Non-pigmented ciliary epithelial cell (primary cell): ENCODE measurements around a stretch of chr11.

DNA sequence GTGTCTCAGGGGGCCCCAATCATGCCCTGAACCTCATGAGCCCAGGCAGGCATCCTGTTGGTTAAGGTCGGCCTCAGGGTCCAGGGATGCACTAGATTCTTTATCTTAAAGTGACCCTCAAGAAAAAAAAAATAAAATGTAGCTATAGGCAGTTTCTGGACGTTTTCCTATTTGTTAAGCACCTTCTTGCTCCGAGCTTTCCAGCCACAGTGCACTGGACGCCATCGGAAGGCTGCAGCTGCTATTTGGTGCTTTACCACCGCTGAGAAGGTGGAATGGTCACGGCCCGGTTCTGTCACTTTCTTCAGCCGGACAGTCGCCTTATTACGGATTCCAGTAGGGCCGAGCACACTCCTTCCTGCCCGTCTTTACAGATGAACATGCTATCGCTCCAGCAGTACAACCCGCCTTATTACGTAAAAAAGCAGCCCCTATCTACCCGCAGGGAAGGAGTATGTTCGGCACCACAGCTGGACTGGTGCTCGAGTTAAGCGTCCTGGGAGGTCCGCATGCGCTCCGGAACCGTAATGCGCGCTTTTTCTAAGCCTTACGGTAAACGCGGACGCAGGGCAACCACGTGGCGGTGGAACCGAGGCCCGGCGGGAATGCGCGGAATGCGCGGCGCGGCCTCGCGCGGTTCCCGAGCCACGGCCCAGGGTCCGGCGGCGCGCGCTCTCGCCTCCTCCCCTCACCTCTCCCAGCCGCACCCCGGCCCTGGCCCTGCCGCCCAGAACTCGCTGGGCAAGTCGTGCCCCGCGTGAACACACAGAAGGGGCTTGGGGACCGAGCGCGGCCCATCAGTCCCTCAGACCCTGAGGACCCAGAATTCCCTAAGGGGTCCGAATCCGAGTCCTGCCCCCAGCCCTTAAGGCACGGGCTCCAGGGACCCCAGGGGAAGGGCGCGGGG is 4.6 kb upstream of the CCND1 start:
- RRBS, result 1% methylated on average over 30 of the region's 67 CpGs

DNA sequence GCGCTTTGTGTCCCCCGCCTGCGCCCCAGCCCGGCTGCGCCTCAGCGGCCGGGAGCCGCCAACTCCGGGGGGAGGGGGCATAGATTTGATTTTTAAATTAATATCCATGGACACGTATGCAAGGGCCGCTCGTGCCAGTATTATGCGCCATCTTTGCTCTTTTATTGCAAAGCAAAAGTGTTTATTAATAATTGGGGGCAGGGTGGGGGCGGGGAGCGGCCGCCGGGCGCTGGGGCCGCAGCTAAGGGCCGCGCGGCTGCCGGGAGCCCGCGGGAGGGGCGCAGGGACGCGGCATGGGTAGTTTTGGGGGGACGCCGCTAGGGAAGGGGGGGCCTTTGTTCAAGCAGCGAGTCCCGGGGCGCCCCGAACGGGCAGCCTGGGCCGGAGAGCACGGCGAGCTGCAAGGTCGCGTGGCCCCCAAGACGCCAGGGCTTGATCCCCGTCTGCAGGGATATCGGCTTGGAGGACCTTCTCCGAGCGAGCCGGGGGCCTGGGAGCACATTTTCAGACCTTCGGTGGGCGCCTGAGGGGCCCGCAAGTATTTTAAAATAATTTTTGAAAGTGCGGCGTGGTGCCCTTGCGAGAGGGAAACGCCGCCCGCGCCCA is 967 bp downstream of the CCND1 start:
- RRBS, result 1% methylated on average over 27 of the region's 56 CpGs

DNA sequence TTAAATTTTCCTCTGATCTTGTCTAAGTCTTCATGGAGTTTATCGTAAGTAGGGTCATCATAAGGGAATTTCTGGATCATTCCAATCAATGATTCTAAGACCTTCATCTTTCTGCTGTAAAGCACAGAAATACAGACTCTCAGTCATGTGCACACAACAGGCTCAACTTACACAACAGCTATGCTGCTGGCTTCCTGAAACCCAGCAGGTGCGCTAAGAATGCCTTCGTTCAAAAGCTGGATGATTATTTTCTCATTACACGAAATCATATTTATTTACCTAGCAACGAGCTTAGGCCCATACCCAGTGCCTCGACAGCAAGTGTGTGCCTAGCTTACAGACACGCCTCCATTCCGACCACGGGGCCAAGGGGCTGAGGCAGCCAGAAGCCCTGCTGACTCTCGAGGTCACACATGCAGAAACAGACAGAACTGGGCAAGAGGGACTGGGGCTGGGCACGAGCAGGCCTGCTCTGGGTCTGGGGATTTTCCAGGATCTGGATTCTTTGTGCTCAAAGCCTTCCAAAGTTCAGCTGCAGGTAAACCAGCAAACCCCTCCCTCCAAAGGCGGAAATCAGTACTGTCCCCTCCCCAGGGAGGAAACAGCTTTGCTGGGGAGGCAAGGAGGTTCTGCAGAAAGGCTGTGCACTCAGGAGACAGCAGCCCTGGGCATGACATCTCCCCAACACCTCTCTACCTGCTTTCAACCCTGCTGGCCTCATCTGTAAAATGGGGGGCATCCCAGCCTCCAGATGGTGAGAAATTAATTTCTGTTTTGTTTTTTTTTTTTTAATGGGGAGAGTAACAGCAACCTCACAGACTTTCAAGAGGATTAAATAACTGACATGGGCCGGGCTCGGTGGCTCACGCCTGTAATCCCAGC is 7.0 kb downstream of the LTO1 start:
- RRBS, result no CpG with 5 or more reads among the region's 15 CpGs

DNA sequence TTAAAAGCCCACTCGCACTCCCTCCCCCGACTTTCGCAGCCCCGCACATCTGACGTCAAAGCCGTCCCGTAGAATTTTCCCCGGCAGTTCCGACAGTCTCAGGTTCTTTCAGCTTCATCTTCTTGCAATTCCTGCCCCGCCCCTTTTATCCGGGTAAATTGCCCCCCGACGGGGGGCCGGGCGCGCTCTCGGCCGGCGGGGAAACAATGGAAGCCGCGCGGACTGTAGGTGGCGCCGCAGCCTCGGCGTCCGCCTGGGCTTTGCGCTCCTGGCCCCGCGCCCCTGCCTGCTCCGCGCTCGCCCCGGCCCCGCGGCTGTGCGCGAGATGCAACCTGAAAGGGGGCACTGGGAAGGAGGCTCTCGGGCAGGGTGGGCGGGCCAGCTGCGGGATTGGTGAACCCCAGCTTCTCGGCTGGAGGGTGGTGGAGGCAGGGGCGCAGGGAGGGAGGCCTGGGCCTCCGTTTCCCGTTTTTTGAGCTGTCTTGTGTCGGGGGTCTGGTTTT is 761 bp upstream of the FGF19 start:
- RRBS, result 4% methylated on average over 10 of the region's 46 CpGs

DNA sequence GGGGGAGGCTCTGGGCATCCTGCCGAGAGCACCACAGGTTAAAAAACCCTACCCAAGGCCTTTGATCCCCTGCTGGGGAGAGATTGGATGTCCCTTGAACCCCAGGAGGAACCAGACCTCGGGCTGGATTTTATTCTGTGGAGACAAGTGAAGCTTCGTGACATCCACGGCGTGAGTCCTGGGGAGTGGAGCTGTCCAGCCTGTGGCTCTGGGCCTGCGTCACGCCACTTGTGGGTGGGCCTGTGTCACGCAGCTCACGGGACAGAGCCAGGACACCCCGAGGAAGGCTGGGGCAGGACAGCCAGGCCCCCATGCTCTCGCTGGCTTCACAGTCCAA is 102.3 kb upstream of the FGF3 start:
- RRBS, result no CpG with 5 or more reads among the region's 11 CpGs

GRCh38 chr11:69986739-69987551 is 91.2 kb upstream of the ANO1 start:
- RRBS, result no CpG with 5 or more reads among the region's 17 CpGs

DNA sequence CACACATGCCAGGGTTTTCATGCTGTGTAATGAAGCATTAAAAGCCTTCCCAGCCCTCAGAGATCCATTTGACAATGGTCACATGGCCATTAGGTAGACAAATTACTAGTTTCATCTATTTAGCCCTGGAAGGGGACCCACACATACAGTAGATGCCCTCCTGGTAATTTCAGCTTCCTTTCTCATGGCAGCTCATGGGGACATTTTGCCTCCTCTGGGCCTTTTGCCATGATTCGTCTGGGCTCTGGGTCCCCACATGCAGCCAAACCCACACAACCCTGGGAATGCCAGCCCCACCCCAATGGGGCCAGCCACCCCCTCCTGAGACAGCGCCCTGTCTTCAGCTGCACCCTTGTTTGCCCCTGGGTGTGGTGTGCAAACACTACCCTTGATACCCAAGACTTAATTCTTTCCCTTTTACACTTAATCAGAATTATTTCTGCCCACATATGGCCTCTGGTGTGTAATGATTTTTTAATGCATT is 85.2 kb upstream of the ANO1 start:
- RRBS, result no CpG with 5 or more reads among the region's 2 CpGs

- RRBS, result no CpG with 5 or more reads among the region's 10 CpGs
These were observed 58.3 kb upstream of the ANO1 start for GRCh38 chr11:70019751-70020203.

DNA sequence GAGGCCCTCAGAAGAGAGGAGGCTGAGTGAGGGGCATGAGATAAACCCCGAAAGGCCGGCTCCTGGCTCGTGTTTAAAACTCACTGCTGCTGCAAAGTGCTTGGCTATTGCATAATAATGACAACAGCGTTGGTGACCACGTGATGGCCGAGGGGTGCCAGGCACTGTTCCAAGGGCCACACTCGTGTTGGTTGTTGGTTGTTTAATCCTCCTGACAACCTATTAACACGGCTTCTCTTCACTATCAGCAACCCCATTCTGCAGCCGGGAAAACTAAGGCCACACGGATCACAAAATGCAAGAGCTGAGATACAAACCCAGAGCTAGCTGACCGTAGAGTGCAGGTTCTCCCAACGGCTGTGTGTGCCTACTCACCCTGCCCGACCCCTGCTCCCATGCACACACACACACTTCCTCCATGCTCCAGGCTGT is 51.0 kb downstream of the ANO1 start:
- RRBS, result no CpG with 5 or more reads among the region's 13 CpGs

DNA sequence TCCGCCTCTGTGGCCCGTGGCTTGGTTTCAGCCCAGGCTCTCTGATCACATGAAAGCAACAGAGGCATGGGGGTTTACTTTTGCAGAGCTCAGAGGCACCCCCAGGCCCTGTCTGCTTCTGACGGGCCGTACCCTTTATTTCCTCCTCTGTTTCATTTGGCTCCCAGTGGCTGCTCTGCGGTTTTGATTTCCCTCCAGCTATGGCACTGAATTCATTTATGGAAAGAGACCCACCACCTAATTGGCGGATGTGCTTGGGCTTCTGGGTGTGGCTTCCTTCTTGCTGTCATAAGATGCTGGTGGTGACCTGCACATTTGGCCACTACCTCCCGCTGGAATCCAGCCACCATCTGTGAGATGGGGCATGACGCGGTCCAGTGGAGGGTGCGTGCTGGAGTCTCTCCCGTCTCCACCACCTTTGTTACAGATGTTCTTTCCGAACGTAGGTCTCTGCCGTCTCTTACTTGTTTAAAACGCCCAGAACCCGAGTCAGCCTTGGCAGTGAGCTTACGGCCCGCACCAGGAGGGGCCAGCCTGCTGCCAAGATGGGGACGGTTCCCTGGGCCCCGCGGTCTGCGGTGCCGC is 47.7 kb upstream of the FADD start:
- RRBS, result no CpG with 5 or more reads among the region's 23 CpGs

- RRBS, result no CpG with 5 or more reads among the region's 9 CpGs
These were observed 7.0 kb downstream of the FADD start for GRCh38 chr11:70209970-70210569.

DNA sequence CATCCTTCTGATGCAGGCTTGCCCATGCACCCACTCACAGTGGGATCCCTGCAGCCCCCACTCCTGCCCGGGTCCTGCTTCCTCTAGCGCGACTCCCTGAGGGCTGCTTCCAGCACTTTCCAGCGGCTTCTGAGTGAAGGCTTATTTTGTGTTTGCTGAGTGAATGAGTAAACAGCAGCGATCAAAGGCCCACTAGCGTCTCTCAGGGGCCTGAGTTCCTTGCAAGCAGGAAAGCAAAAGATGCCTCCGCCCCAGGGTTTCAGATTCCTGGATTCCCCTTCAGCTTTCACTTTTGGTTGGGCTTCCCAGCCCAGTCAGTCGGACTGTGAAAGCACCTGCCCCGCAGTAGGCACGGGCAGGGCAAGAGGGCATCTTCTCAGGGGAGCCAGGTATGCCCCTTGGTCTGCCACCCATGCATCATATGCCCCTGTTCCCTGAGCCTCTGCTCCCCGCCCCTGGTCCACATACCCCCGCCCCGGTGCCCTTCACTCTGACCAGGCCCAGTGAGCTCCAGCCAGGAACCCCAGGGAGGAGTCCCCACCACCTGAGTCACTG is 9.2 kb downstream of the FADD start:
- RRBS, result no CpG with 5 or more reads among the region's 13 CpGs

- RRBS, result no CpG with 5 or more reads among the region's 11 CpGs
These were observed 1.6 kb downstream of the PPFIA1 start for GRCh38 chr11:70272004-70272630.

DNA sequence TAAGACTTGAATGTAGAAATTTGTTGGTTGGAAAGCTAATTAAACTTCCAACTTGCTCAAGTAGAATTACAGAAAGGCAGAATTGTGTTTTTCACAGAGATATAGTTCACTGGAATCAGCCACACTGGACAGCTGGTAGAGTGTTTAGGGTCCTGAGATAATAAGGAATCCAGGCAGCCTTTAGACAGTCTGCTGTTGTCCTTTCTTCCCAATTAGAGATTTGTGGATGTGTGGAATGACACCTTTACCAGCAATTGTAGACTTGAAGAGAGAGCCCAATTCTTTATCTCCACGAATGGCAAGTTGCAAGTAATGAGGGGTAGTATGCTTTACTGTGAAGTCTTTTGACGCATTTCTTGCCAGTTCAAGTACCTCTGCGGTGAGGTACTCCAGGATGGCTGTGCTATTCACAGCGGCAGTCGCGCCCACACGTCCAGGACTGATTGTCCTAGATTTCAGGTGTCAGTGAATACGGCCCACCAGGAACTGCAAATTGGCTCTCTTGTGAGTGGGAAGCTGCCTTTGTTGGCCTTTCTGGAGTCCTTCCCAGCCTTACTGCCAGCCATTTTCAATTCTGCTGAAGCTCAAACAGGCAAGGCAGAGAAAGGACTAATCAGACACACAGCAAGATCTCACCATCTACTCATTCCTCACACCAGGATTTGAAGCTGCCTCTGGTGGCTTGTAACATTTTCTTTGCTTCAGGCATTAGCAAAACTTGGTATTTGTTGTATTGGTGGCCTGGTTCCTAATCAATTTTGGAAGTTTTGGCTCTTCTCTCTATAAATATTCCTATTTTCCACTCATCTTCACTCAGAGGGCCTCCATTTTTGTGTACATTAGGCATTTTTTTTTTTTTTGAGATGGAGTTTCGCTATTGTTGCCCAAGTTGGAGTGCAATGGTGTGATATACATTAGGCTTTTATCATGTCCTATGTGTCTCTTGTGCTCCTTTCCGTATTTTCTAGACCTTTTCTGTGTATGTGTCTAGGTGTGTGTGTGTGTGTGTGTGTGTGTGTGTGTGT is 8.6 kb downstream of the PPFIA1 start:
- RRBS, result no CpG with 5 or more reads among the region's 10 CpGs

DNA sequence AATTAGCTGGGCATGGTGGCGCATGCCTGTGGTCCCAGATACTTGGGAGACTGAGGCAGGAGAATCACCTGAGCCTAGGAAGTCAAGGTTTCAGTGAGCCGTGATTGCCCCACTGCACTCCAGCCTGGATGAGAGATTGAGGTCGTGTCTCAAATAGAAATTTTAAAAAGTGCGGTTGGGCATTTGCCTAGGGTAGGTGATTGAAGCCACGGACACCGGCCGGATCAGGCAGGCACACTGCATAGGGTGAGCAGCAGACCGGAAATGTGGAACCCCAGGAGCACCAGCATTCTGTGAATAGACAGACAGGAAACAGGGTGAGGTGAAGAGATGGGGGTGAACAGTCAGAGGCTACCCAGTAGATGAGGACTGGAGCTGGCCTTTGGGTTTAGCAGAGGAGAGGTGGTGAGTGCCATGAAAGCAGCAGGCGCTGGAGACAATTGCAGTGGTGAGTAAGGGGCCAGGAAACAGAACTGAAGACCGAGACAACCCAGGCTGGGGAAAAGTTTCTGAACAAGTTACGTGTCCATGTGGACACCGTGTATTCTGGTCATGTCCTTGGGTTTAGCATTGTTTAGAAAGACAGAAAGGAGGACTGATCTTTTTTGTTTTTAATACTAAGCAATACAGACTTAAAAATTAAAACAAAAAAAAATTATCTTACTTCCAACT is 43.5 kb downstream of the PPFIA1 start:
- RRBS, result no CpG with 5 or more reads among the region's 12 CpGs

GRCh38 chr11:70481852-70483038 is 83.9 kb downstream of the CTTN start:
- RRBS, result no CpG with 5 or more reads among the region's 32 CpGs

DNA sequence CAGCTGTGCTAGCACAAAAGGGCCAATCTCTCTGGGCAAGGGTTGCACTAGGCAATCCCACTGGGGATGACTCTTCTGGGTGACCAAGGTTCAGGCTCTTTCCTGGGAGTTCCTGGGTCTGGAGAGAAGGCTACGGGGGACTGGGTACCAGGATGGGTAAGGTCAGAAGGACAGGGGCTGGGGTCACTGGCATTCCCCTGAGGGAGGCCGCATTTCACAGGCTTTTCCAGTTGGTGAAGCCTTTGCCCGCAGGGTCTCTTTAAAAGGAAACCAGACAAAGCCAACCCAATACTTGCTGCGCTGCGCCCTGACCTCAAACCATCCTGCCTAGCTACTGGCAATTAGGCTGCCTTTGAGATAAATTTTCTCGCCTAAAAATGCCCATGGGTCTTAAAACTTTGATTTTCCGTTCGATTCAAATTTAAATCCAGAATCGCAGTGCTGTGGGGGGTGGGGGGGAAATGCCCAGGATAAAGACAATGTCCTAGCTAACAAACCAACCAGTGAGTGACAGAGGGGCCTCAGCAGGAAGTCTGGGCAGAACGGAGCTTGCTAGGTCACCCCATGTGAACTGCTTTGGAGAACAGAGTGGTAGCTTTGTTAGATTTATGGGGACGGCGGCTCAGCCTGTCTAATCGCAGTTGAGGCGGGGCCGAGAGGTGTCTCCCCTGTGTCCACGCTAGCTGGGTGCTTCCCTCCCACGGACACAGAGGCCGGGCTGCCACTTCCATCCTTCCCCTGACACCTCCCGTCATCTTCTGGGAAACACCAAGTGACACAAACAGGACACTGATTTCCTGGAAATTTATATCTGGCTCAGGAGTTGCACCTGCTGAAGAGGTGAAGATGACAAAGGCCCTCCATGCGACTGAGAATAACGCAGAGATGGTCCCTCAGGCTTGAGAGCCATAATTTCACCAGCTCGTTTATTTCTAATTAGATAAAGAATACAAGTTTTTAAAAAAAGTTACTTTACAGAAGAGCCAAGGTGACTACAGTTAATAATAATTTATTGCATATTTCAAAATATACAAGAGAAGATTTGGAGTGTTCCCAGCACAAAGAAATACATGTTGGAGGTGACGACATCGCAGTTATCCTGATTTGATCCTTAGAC is 243.9 kb downstream of the CTTN start:
- RRBS, result no CpG with 5 or more reads among the region's 24 CpGs

DNA sequence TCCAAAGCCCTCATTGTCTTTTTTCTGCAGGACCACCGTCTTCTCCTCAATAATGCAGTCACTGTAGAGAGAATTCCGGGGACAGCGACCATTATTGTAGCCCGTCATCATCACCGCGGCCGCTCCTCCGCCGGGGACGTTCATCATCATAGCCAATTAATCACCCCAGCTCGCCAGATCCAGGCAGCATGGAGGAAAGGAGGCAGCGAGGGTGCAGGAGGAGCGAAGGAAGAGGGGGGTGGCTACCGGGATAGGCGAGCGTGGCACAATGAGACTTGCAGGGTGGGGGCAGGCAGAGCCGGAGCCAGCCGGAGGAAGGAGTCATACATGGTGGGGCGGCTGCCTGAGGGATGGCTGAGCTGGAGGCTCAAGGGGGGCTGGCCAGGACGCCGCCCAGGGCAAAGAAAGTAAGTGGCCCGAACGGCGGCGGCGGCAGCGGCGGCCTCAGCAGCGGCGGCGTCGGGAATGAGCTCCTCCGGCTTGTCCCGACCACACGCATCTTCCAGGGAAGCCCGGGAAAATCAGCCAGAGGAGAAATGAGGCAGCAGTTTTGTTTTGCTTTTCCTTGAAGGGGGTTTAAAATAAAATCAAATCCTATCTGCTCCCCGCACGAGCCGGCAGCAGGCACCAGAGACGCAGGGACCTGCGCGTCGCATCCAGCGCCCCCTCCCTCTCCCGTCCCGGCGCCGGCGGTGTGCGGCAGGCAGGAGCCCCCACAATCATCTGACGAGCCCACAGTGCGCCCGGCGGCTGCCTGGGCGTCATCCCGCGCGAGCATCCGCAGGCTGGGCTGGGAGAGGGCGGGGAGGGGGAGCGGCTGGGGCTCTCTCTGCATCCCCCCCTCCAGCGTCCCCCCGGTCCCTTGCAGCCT is 263.5 kb downstream of the CTTN start:
- RRBS, result 2% methylated on average over 34 of the region's 63 CpGs

GRCh38 chr11:70826326-70827189 is 425.8 kb downstream of the SHANK2 start:
- RRBS, result under 1% methylated on average over 5 of the region's 38 CpGs

DNA sequence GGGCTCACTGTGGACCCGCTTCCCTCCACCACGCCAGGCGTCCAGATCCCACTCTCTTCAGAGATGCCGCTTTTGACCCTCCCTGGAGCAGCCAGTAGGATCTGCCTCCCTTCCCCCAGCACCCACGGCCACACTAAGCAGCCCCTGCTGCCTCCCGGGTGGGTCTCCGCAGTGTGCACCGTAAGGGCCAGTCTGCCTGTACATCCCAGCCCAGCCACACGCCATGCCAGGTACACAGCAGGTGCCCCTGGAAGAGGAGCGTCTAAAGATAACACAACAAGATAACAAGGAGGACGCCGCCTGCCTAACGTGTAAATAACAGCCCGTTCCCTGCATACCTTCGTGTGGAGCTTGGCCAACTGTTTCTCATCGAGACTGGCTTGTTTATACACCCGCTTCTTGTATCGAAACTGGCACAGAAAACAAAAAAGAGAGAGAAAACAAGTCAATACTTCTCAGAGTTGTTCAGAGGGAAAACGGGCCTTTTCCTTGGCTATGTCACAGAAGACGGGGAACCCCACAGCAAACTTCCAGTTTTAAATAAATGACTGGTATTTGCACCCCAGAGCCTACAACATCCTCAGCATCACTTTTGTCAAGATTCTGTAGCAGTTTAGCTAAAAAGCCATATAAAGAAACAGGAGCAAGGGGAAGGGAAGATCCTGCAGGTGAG is 139.3 kb downstream of the SHANK2 start:
- RRBS, result no CpG with 5 or more reads among the region's 20 CpGs